ENCODE data around the genes TMOD3 and ARPP19.

- PRO-cap, result no peak
These were observed 934 bp upstream of the DMXL2 start for GRCh38 chr15:51623346-51624064.

DNA sequence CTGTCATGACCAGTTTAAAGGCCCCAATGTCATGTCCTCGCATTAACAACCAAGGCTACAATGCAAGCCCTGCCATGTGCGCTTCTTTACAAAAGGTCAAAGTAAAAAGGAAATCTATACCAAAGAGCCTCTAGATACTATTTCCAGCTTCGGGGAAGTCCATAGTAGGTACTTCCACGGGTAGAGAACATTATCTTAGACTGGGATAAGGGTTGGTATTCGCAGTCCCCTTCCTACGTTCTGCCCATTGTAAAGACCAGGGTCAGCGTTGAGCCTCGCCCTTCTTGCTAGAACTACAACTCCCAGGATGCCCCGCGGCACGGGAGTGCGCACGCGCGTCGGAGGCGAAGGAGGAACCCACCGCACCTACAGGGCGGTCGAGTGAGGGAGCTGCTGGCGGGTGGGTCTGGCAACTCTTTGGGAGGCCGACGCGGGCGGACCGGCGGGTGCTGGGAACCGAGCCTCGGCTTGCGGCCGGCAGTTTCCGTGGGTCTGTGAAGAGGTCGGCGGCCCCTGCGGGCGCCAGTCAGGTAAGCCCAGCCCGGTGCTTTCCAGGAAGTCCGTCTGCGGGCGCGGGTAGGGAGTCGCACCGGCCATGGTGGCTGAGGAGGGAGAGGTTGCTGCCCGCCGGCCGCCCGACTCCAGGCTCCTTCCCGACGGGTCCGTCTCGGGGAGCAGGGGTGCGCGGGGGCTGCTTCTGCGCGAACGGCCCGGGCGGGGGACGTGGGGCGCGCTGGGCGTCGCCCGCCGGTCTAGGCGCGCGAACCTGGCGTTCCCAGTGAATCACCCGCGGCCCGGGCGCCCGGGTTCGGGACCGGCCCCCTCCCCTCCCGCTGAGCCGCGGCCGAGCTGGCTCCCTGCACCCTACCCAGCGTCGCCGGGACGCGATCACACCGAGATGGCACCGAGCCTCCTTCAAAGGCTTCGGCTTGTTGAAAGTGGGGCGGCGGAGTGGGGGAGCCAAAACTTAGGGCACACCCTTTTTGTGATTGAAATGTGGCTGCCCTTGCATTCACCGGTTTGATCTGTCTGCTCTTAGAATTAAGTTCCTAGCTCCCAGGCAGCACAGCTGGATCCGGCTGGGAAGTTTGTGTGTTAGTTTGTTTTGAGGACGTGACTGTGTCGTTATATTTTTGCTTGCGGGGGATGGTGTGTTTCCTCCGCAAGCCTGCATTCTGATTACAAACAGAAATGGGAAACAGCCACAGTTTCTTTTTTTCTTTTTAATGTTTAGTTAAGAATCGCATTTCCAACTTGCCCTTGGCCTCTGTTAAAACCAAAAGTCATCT, at the start of gene TMOD3:
TSS of gene TMOD3 (plus strand) at position 347 of the 1,289 bp plus-strand sequence.
- PRO-cap, result unidirectional peak, plus-strand start at position 376 of the sequence; unidirectional peak, plus-strand start at position 480 of the sequence; bidirectional peak, plus-strand start at position 880 of the sequence, minus-strand start at position 754 of the sequence; unidirectional peak, minus-strand start at position 1,022 of the sequence

DNA sequence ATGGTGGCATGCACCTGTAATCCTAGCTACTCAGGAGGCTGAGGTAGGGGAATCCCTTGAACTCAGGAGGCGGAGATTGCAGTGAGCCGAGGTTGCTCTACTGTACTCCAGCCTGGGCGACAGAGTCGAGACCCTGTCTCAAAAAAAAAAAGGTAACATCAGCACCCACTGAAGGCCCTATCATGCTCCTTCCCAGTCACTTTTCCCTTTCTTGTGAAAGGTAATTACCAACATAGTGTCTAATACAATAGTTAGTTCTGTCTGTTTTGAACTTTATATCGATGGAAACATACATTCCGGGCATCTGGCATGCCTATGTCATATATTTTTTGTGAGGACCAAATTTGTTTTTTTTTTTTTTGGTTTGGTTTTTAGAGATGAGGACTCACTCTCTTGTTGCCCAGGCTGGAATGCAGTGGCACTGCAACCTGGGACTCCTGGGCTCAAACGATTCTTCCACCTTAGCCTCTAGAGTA, 42.8 kb downstream of the TMOD3 start:
- PRO-cap, result no peak

DNA sequence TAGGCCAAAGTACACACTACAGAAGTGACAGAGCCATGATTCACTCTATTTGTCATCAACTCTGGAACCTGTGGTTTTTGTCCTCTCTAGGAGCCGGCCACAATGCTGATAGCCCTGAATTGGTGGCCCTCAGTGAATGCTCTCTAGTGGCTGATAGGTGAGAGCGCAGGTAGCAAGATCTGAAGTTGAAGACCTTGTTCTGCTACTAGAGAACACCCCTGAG, 64.1 kb downstream of the LEO1 start:
- PRO-cap, result no peak

DNA sequence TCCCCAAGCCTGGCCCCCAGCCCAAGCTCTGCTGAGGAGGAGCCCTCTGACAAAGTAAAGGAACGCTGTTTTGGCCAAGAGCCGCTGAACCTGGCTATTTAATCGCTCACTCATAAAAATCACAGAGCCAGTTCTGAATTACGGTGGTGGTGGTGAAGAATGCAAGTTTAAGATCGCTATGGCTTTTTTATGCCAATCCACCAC, 12.3 kb downstream of the GNB5 start:
- PRO-cap, result no peak

DNA sequence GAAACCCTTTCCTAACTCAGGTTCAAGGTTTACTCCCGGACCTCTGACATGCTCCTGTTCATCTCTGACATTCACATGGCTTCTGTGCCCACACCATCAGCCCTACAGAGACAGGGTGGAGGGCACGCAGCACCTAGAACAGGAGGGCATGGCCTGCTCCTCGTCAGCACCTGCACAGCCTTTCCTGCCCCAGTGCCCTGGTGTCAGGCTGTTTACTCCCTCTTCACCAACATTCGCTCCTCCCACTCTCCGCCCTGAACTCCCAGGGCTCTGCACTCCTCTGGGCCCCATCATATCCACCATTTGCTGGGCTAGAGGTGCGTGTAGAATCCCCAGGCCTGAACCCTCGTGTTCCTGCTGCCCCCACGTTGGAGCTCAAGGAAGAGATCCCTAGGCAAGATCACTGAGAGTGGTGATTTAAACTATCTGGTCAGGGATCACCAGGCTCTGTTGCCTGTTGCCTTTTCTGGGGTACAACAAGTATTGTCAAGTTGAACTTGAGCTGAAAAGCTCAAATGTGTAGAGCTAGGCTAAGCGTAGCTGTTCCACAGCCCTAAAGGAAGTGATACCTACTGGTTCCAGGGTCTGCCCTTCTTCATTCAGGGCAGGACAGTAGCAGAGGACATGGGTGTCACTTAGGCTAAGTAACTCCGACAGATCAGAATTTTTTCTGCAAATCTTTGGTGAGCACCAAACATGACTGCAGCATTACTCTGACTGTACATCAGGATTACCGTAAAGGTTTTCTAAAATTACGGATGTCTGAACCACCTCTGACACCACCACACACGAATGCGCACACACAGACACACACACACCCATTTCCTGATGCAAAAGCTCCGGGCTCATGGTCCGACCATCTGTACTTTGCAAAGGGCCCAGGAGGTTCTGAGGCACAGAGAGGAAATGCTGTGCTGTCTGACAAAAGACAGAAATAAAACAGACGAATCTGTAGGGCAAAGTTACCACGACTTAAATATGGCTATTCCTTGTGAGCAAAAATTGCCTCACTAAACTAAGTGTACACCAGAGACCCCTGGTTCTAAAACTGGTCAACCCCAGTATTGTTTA, 43.7 kb upstream of the GNB5 start:
- PRO-cap, result unidirectional peak, minus-strand start at position 186 of the sequence

DNA sequence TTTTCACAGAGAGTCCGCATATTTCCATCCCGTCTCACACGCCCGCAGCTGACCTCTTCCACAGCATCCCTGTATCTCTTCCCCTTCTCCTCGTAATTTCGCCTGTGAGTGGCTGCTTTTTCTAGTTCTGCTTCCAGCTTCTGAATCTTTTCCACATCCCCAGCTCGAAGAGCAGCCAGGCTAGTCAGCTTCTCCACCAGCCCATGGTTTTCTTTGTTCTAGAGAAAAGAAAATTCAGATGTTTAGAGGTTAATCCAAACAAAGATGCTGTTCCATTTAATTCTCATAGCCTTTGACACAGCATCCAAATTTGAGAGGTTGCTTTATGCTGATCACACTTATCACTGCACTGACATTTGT, 46.2 kb upstream of the GNB5 start:
- PRO-cap, result no peak

GRCh38 chr15:52256828-52257388, 38.7 kb downstream of the MYO5C start:
- PRO-cap, result no peak

GRCh38 chr15:52310715-52311342, 15.2 kb upstream of the MYO5C start:
- PRO-cap, result no peak

DNA sequence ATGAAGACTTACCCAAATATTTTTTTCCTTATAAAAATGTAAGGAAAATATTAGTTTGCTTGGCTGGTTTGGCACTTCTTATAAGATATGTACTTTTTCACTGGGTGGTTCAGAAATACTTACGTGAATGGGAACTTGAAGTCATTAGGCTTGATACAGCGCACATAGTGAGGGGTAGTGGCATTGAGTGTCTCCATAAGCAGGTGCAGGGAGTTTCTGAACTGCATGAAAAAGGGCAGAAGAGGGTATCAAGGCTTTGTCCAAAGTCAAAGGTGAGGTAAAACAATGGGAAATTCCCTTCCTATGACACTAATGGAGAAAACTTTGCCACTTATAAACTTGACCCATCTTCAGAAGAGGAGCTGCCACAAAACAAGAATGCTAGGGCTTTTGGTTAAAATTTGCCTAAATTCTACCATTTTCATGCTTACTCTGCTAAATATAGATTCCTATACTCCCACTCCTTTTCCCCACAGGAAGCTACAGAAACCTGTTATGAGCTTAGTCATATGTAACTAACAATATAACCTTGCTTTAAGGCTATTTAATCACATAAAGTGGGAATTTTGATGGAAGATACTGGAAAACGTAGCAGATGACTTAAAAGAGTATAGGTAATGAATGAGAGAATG, 87.5 kb upstream of the MYO5C start:
- PRO-cap, result no peak

GRCh38 chr15:52415978-52416292, 112.7 kb downstream of the MYO5A start:
- PRO-cap, result no peak

DNA sequence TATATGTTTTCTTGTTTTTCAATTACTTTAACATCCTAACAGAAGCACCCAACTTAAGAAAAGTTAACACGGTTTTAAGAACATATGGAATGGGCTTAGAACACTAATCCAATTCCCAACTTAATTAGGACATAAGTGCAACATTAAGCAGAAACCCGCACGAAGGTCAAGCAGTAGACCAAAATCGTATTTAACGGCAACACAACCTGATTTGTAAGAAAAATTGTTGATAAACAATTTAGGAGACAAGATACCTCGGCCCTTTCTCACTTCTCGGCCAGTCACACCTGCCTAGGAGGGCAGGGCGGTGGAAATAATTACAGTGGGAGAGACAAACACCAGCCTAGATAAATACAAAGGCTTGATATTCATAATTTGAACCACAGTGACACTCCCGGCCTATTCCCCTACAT, 1.1 kb downstream of the ARPP19 start:
- PRO-cap, result bidirectional peak, plus-strand start at position 378 of the sequence, minus-strand start at position 275 of the sequence

GRCh38 chr15:52568395-52569587, at the start of gene ARPP19:
ARPP19 (minus strand) TSS chr15:52569030.
- PRO-cap, result bidirectional peak, plus-strand start at chr15:52568439, minus-strand start at chr15:52568295; unidirectional peak, minus-strand start at chr15:52568895; bidirectional peak, plus-strand start at chr15:52569264, minus-strand start at chr15:52569167

DNA sequence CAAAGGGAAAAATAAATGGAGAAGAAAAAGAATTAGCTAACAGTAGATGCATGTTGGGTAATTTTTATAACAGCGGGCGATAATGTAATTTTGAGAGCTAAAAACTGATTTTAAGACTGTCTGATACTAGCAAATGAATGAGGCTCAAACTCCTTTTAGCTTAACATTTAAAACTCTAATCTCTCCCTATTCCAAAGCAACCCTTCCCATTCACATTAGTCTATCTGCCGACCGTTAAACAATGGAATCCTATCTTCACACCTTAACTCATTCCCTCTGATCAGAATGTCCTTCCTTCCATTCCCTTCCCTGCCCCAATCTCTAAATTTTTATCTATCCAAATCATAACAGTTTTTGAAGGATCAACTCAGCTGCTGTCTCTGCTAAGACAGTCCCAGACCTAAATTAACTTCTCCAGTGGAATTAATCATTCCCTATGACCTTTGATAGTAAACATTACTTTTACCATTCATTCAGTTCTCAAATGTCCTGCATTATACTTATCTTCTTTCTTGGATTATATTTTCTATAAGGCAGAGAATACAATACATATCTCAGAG, 16.2 kb downstream of the ATOSA start:
- PRO-cap, result no peak

DNA sequence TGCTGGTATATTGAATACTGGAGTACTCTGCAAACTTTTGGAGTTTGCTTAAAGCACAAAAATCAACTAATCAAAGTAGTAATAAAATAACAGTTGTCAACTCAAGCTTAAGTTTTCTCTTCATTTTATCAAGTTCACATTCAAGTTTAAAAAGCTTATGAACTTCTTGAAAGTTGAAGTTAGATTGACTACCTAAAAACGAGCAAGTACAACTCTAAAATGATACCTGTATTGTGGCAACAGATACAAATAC, 1.8 kb downstream of the ATOSA start:
- PRO-cap, result unidirectional peak, minus-strand start at position 221 of the sequence

DNA sequence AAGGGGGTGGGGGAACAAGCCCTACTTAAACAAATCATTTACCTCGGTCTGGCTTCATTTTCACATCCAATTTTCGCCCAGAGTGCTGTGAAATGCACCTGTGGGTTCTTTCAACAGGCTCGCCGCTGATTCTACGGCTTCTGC, 1.4 kb downstream of the ATOSA start:
- PRO-cap, result no peak

- PRO-cap, result no peak
These were observed 6.8 kb downstream of the ONECUT1 start for GRCh38 chr15:52783356-52783792.

DNA sequence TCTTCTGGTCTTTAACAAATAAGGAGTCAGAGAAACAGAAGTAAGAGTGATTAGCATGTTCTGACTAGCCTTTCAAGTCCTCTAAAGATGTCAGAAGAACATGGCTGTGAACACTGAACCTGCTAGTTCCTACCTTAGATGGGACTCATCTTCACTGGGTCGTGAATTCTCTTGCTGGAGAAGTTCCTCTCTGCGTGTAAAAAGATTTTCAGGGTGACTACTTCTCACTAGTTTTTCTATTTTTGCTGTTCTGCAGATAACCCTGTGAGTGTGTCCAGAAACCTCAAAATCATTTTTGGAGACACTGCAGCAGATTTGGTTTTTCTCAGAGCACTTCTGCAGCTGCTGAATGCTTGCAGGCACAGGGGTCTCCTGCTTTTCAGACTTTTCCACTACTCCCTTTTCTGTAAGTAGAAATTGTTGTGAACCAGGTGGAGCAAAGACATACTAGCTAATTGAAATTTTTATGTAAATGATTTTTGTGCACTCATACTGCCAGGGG, 185.4 kb upstream of the ONECUT1 start:
- PRO-cap, result no peak

- PRO-cap, result no peak
These were observed 218.7 kb downstream of the WDR72 start for GRCh38 chr15:53540498-53541458.

DNA sequence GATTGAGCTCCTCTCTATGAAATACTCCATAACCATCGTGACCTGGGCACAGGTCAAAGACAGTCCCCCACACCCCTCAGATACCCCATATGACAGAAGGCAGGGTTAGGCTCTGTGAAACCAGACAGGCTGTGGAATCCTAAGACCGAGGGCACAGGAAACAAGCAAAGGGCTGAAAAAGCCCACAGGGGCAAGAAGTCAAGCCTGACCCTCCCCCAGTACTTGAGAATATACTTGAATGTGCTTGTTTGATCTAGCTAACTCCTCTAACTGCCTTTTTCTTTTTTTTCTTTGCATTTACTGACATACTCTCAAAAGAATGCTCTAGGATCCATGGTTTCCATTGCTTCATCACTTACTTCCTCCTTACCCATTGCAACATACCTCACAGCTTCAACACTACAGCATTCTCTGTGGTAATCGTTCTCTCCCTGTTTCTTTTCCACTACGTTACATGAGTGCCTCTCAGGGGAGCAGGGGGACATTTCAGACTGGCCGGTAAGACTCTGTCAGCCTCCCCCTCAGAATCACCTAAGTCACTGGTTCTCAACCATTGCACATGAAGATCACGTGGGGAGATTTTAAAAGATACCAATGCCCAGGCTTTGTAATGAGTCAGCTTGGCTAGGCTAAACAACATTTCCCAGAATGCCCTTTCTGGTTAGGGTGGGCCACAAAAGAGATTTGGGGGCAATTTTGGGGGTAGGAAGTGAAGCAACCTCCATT, 24.4 kb upstream of the RSL24D1 start:
- PRO-cap, result no peak

Measured in colonic mucosa (tissue), 1 donor.